ENCODE measurements around the gene ATXN10.

- RRBS, result no CpG with 5 or more reads among the region's 24 CpGs
CAGE:
- cytosol, long polyA plus RNA, result no peak
- long polyA plus RNA, result no peak
- nucleus, long polyA plus RNA, result no peak
Measured at GRCh38 chr22:44308920-44309679, 3.7 kb downstream of the SHISAL1 start.

DNA sequence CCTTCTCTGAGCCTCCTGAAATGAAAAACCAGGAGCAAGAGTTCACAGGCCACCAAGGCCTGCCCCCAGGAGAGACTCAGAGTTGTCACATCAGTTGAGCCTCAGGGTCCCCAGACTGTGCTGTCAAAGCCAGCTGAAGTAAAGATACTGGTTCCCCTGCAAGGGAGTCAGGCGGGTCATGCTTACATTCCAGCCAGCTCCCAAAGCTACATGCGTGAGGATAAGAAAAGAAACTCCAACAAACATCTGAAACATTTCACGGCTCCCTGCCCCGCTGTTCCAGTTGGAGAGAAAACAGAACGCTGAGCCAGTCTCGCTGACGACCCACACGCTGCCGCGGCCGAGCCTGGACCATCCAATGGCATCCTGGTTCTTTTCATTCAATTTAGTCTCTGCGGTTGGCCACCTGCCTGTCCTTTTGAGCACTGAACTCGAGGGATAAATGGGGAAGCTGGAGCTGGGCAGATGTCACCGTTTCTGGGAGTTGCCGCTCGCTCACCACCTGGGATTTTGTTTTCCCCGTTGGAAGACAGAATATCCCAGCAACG is 45.1 kb upstream of the SHISAL1 start:
- RRBS, result no CpG with 5 or more reads among the region's 18 CpGs
CAGE:
- cytosol, long polyA plus RNA, result no peak
- long polyA plus RNA, result no peak
- nucleus, long polyA plus RNA, result no peak

GRCh38 chr22:44595655-44596649 is 97.9 kb upstream of the RTL6 start:
- RRBS, result no CpG with 5 or more reads among the region's 31 CpGs
CAGE:
- cytosol, long polyA plus RNA, result no peak
- long polyA plus RNA, result no peak
- nucleus, long polyA plus RNA, result no peak

- RRBS, result 13% methylated on average over 10 of the region's 54 CpGs
CAGE:
- cytosol, long polyA plus RNA, result no peak
- long polyA plus RNA, result no peak
- nucleus, long polyA plus RNA, result no peak
Measured at GRCh38 chr22:44619774-44620754, 81.9 kb upstream of the PRR5 start.

DNA sequence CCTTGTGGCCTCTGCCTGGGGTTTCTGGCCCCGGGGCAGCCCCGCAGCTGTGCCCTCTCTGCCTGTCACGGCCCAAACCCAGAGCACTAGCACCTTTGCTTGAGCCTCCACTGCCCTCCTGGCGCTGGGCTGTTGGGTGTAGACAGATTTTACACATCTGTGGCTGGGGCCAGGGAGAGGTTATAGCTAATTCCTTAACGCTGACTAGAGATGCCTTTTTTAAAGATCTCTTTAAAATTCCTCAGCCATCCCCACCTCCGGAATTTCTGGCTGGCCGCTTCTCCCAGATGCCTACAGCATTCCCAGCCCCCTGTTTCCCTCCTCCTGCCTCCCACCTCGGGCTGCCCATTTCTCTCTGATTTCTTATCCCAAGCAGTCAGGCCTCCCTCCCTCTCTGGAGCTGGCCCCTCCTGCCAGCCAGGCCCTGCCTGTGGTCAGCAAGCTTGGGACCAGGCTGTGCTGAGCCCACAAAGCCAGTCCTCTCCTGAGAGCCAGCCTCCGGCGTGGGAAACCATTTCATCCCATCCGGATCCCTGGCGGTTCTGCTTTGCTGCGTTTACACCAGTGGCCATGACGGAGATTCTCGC is 3.0 kb upstream of the PRR5 start:
- RRBS, result no CpG with 5 or more reads among the region's 15 CpGs
CAGE:
- cytosol, long polyA plus RNA, result no peak
- long polyA plus RNA, result no peak
- nucleus, long polyA plus RNA, result no peak

GRCh38 chr22:44714466-44715464 is 12.8 kb downstream of the PRR5 start:
- RRBS, result 69% methylated on average over 3 of the region's 28 CpGs
CAGE:
- cytosol, long polyA plus RNA, result no peak
- long polyA plus RNA, result no peak
- nucleus, long polyA plus RNA, result no peak

DNA sequence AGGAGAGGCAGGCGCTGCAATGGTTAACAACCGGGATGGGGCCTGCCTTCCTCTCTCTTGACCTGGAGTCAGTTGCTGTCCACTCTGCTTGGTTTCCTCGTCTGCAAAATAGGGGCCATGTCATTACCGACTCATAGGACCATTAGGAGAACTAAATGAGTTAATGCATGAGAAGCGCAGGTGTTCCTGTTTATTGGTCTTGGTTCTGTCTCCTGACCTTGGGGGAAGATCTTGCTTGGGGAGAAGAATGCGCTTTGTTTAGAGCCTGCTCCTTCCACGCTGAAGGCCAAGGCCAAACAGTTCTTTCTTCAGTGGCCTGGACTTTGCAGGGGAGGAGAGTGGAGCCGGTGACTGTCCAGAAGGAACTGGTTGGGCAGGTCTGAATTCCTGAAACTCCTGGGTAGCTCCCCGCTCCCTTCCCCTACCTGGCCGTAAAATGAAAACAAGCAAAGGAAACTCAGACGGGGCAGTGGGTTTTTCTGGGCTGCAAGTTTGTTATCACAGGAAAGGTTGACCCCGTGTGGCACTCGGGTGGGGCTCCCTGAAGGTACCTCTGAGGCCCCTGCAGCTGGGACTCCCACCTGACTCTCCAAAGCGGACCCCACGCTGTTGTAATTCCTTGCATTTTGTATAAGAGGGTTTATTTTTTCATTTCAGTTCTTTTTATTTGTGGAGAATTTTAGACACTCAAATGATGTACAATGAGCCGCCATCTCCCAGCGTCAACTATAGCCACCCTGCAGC is 3.6 kb downstream of the ARHGAP8 start:
- RRBS, result no CpG with 5 or more reads among the region's 17 CpGs
CAGE:
- cytosol, long polyA plus RNA, result no peak
- long polyA plus RNA, result no peak
- nucleus, long polyA plus RNA, result no peak

DNA sequence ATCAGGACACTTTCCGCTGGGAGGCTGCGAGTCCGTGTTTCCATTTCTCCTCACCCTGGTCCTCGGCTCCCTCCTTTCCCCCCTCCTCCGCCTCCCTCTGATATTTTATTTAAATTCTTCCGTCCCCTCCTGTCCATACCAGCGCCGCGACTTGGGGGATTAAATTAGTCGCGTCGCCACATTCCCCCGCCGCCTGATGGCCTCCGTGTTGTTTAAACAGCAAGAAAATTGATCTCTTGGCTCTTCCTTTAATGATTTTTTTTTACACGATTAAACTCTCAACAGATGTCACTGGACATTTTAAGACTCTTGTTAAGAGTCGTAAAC is 444 bp upstream of the PHF21B start:
- RRBS, result no CpG with 5 or more reads among the region's 17 CpGs
CAGE:
- cytosol, long polyA plus RNA, result no peak
- long polyA plus RNA, result no peak
- nucleus, long polyA plus RNA, result no peak

DNA sequence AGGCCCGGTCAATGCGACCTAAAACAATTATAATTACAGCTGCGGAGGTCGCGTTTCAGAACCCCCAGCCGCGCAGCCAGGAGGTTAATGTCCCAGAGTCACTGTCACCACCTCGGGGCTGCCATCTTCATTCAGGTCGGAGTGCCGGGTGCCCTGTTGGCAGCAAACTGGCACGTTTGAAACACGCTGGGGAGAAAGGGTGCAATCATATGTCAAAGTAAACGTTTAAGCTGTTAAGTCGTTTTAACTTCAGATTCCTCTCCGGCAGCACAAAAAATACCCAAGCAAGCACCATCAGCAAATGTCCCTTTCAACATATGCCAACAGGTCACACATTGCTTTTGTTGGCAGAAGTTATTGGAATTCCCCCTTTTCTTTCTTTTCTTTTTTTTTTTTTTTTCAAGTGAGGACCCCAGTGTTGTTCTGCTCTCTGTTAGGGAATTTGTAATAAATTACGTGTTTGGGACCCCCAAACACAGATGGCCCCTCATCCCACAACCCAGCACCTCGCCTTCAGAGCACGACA is 871 bp upstream of the PHF21B start:
- RRBS, result 13% methylated on average over 2 of the region's 18 CpGs
CAGE:
- cytosol, long polyA plus RNA, result no peak
- long polyA plus RNA, result no peak
- nucleus, long polyA plus RNA, result no peak

GRCh38 chr22:45072162-45072690 is 62.4 kb upstream of the PHF21B start:
- RRBS, result no CpG with 5 or more reads among the region's 20 CpGs
CAGE:
- cytosol, long polyA plus RNA, result no peak
- long polyA plus RNA, result no peak
- nucleus, long polyA plus RNA, result no peak

DNA sequence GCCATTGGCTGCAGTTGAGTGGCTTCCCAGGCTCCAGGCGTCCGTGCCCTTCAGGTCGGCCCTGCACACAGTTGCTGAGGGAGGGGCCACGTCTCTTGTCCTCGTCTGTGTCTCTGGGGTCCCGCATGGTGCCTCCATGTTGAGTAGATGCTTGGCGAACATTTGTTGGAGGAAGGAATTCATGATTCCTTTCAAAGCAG is 21.0 kb downstream of the FAM118A start:
- RRBS, result no CpG with 5 or more reads among the region's 7 CpGs
CAGE:
- cytosol, long polyA plus RNA, result no peak
- long polyA plus RNA, result no peak
- nucleus, long polyA plus RNA, result no peak

GRCh38 chr22:45468855-45469305 is 33.8 kb upstream of the FBLN1 start:
- RRBS, result no CpG with 5 or more reads among the region's 8 CpGs
CAGE:
- cytosol, long polyA plus RNA, result no peak
- long polyA plus RNA, result no peak
- nucleus, long polyA plus RNA, result no peak

DNA sequence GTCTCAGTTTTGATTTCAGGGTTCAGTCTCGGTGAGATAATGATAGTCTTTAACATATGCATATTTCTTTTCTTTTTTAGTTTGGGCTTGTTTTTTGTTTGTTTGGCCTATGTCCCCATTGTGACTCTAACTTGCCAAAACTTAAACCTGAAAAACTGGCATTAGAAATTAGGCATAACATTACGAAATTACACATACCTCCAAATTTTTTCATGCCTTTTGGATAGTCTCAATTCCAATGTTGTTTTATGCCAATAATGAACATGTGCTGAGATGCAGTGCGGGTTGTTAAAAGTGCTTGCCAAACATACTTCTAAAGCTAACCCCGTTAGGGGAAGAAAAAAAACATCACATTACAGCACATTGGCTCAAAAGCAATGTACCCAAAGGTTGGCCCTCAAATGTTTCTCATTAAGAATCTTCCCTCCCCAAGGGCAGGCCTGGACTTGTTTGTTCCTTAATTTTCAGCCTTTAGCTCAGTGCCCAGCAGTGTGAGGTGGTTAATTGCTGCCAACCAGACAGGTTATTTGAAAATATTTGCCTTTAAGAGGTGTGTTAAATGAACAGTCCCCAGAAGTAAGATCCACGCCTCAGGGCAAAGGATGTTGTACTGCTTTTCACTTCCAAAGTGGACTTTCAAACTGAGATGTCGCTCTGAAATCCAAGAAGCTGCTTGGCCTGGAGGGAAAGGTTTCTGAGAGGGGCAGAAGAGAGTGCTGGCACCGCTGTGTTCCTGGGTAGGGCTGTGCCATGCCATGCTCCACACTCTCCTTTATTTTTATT is 33.0 kb upstream of the FBLN1 start:
- RRBS, result no CpG with 5 or more reads among the region's 7 CpGs
CAGE:
- cytosol, long polyA plus RNA, result no peak
- long polyA plus RNA, result no peak
- nucleus, long polyA plus RNA, result no peak

- RRBS, result no CpG with 5 or more reads among the region's 19 CpGs
CAGE:
- cytosol, long polyA plus RNA, result no peak
- long polyA plus RNA, result no peak
- nucleus, long polyA plus RNA, result no peak
Measured at GRCh38 chr22:45504213-45504908, 1.7 kb downstream of the FBLN1 start.

- RRBS, result no CpG with 5 or more reads among the region's 24 CpGs
CAGE:
- cytosol, long polyA plus RNA, result no peak
- long polyA plus RNA, result no peak
- nucleus, long polyA plus RNA, result no peak
Measured at GRCh38 chr22:45532841-45533579, 30.3 kb downstream of the FBLN1 start.

GRCh38 chr22:45548363-45548894 is 45.7 kb downstream of the FBLN1 start:
- RRBS, result no CpG with 5 or more reads among the region's 16 CpGs
CAGE:
- cytosol, long polyA plus RNA, result no peak
- long polyA plus RNA, result no peak
- nucleus, long polyA plus RNA, result no peak

GRCh38 chr22:45550411-45550728 is 47.7 kb downstream of the FBLN1 start:
- RRBS, result no CpG with 5 or more reads among the region's 13 CpGs
CAGE:
- cytosol, long polyA plus RNA, result no peak
- long polyA plus RNA, result no peak
- nucleus, long polyA plus RNA, result no peak

- RRBS, result no CpG with 5 or more reads among the region's 12 CpGs
CAGE:
- cytosol, long polyA plus RNA, result no peak
- long polyA plus RNA, result no peak
- nucleus, long polyA plus RNA, result no peak
Measured at GRCh38 chr22:45553315-45553783, 50.7 kb downstream of the FBLN1 start.

GRCh38 chr22:45670986-45671370 is 656 bp upstream of the ATXN10 start:
- RRBS, result 11% methylated on average over 3 of the region's 10 CpGs
CAGE:
- cytosol, long polyA plus RNA, result no peak
- long polyA plus RNA, result no peak
- nucleus, long polyA plus RNA, result no peak

- RRBS, result 4% methylated on average over 17 of the region's 64 CpGs
CAGE:
- cytosol, long polyA plus RNA, result start-site peak on the plus strand at chr22:45671817-45671886, 297 and 447 reads in 2 replicates; start-site peak on the plus strand at chr22:45672028-45672061, 93 and 147 reads in 2 replicates
- long polyA plus RNA, result start-site peak on the plus strand at chr22:45671838-45671879, 90 and 208 reads in 2 replicates; start-site peak on the plus strand at chr22:45672031-45672056, 94 and 137 reads in 2 replicates
- nucleus, long polyA plus RNA, result start-site peak on the plus strand at chr22:45671829-45671871, 80 and 50 reads in 2 replicates
Measured at GRCh38 chr22:45671564-45672195, at the start of gene ATXN10. Gene ATXN10, plus strand, starts transcription at chr22:45671834.